H4 (cell line): ENCODE measurements around a stretch of chr9.

DNA sequence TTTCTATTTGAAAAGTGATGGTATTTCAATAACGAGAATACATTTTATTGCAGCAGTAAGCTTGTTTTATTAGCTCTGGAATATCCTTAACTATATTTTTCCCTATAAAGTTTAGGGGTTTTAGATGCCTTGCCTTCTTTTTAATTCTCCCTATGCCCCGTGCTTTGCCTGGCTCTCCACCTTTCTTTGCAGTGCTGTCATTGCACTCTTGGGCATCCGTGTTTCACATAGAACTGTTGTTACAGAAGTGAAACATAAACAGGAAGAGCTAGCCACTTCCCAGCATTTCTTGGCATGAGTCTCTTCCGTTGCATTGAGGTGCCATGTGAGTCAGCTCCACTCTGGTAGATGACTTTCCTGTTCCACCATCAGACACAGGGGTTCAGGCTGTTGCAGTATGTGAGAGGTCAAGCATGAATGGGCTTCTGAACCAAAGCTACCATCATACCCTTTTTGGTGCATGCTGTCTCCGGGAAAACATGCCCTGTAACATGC lies 73.4 kb downstream of the ANGPTL2 start:
- RAMPAGE, long total RNA = no peak

DNA sequence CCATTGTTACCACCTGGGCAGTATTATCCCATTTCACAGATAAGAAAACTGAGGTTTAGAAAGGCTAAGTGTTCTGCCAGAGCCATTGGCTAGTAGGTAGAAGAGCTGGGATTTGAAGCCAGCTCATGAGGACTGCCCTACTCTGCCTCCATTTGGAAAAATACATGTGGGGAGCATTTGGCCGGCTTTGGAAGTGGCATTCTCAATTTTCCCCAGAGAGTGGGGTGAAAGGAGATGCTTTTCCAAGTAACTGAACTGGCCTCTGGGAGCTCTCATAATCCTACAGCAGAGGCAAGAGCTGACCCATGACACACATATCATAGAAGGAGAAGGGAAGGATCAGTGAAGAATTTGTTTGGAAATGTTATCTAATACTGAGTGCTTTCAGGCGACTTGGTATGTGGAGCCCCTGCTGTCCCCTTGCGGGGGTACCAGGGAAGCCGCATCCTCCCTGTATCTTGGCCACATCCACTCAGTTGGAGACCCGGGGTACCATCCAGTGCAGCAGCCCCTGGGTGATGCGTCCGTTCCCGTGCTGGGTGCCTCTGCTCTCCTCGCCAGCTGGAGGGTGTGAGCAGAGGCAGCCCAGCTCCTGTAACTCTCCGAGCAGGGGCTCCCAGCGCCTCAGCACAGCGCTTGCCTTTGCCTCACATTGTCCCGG lies 1.1 kb downstream of the ANGPTL2 start:
- RAMPAGE, long total RNA = no peak

GRCh38 chr9:127132931-127133575 lies 10.6 kb upstream of the ANGPTL2 start:
- RAMPAGE, long total RNA = no peak

DNA sequence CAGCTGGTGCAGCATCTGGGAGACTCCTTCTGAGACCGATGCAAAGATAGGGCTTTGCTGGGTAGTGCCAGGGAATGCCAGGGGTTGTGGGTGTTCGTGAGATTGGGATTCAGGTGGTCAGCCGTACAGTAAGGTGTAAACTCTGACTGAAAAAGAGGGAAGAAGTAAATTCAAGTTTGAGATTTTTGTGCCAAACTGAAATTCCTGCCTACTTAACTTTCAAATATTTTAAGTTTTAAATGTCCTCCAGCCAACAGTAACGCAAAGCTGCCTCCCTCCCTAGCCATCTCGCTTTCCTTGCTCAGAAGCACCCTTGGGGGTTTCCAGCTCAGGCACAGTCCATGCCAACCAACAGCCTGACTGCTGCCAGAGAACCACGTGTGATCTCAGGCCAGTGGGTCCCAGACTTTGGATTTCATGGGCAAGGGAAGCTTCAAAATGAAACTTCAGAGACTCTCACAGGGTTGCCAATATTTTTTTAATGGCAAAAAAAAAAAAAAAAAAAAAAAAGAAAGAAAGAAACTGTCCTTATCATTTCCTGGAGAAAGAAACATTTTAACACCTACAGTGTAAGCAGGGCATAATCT lies 18.8 kb upstream of the ANGPTL2 start:
- RAMPAGE, long total RNA = no peak

GRCh38 chr9:127159122-127159948 lies 36.9 kb upstream of the ANGPTL2 start:
- RAMPAGE, long total RNA = no peak

DNA sequence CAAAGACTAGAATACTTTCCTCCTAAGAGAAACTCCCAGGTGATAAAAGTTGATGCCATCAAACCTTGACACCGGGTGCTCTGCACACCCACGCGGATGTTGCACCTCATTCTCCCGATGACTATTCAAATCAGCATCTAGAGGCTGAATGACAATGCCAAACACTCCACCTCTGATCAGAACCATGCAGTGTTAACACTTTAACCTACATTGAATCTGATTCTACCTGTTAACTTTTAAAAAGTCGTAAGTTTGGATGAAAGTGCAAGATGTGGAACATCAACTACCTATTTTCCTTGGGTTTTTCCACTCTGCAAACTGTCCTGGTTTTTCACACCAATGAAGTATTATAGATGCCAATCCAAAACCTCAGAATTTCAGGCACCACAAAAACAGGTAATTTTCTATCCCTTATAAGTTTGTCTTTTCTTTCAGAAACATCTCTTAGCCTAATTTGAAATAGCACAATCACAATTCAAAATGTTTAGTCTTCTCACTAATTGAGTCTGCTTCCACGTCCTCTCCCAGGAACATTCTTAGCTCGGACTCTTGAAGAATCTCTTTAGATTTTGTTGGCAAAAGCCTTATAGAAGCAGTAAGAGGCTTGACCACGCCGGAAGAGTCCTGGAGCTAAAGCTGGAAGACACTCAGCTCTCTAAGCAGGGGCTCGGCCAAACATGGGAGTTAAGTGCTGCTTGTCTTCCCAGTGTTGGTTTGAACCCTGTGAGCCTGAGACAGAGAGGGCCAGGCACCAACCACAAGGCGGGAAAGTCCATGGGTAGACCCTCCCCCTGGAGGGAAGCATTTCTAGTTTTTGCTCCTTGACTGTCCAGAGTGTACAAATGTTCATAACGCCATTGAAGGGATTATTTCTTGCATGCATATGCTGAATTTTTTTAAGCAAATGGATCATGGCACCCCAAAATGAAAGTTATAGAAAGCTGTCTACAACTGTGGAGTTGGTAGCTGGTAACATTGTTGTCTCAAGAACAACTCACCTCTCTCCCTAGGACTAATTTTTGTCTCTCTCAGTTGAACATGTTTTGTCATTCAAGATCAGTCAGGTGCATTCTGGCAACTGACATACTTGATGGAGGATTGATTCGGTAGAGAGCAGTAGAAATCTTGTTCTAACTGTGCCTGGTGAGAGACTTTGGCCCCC lies 43.7 kb upstream of the GARNL3 start:
- RAMPAGE, long total RNA = no peak

- RAMPAGE, long total RNA = no peak
These were observed 3.5 kb downstream of the RPL12 start for GRCh38 chr9:127447326-127448508.

DNA sequence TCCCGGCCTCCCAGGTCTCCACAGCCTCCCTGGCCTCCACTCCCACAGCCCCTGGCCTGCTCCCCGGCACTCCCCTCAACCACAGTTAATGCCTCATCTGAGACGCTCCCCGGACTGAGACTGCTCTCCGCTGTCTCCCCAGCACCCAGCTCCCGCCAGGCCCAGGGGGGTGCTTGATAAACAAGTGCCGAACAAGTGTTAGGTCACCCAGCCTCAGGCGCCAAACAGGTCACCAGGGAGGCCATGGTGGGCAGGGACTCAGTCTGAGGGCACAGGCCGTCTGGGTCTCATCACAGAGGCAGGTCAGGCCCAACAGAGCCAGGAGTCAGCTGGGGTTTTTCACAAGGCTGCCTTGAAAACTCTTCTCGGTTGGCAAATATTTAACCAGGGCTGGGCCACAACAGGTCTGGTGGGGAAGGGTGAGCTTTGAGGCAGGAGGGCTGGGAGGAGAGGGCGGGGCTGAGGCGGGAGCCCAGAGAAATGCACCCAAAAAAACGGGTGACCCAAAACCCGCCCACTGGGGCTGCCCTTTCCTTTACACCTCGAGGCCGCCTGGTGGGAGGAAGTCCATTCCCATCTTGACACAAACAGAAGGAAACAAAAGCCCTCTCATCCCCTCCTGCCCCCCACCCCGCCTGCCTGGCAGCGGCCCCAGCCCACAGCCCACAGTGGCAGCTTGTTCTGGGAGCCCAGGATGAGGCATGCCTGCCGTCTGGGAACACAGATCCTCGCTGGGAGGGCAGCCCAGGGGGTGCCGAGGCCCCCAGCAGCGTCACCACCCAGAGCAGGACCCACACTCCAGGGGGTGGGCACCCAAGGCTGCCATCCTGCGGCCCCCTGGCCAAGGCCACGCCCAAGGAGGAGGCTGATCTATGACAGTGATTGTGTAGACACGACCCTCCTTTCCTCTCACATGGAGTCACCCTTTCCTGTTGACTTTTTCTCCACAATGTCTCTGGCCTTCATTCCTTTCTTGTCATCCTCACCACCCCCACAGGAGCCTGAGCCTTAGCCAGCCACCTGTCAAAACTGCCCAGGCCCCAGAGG lies 23.3 kb downstream of the NIBAN2 start:
- RAMPAGE, long total RNA = no peak

DNA sequence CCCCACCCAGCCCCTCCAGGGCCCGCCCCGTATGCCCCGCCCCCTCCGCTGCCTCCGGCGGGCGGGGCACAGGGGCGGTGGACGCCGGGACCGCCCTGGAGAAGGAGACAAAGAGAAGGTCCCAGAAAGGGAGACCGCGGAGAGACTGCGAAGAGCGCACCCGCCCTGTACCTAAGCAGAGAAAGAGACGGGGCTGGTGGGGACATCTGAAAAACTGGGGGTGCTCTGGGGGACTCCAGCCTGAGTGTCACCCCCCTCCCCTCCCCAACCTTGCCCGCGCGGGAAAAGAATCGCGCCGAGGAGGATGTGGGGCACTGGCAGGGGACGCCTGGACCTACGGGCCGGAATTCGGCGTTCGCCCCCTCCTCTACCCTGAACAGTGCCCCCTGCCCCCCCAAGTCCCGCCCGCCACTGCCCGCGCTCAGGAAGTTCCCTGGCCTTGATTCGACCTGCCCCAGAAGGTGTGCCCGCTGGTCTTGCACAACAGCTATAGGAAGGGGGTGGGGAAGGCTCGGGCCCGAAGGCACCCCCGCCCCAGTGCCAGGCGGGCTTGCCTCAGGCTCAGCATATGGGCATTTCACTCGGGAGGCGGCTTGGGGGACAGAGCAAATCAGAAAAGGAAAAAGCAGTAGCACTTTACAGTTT lies 485 bp upstream of the NIBAN2 start:
- RAMPAGE, long total RNA = no peak

DNA sequence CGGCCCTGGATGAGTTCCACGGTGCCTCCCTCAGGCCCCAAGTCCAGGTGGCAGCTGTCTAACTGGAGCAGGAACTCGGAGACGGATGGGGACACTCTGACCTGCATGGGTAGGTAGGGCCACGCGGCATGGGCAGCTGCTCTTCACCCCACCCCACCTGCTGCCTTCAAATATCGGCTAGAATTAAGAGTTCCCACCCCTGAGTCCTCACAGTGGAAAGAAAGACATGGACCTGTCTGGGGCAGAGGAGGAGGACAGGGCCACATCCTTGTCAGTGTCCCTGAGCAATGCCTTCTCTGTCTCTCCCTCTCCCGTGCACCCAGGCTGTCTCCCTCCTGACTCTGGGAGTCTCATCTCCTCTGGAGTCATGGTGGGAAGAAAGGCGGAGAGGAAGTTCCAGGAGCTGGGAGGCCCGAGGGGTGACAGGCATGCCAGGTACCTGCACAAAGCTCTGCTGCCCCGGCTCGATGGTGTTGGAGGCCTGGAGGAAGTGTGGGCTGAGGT lies 15.6 kb downstream of the FPGS start:
- RAMPAGE, long total RNA = no peak

DNA sequence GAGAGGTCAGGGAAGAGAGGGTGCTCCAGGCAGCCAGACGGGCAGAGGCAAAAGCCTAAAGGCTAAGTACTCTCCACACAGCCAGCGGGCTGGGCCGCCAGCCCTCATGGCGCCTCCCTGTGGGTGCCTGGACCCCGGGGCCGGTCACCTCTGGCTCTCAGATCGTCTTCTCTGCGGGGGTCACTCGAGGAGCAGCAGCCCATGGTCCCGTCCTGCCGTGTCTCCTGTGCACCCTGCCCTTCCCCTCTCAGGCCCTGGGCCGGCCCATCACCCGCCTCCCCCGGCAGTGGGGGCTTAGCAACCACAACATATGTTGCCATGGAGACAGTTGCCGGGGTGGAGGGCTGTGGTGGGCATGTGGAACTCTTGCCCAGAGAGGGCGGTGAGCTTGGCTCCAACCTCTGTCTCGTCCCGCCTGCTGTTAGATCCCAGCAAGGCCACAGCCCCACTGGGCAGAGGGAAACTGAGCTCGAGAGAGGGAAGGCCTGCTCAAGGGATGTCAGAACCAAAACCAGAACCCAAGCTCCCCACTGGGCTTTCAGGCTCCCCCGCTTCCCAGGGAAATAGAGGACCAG lies 4.1 kb downstream of the AK1 start:
- RAMPAGE, long total RNA = no peak

- RAMPAGE, long total RNA = no peak
These were observed 483 bp downstream of the ST6GALNAC6 start for GRCh38 chr9:127898733-127899506.

- RAMPAGE, long total RNA = no peak
These were observed 15.2 kb downstream of the EEIG1 start for GRCh38 chr9:127965236-127966341.

DNA sequence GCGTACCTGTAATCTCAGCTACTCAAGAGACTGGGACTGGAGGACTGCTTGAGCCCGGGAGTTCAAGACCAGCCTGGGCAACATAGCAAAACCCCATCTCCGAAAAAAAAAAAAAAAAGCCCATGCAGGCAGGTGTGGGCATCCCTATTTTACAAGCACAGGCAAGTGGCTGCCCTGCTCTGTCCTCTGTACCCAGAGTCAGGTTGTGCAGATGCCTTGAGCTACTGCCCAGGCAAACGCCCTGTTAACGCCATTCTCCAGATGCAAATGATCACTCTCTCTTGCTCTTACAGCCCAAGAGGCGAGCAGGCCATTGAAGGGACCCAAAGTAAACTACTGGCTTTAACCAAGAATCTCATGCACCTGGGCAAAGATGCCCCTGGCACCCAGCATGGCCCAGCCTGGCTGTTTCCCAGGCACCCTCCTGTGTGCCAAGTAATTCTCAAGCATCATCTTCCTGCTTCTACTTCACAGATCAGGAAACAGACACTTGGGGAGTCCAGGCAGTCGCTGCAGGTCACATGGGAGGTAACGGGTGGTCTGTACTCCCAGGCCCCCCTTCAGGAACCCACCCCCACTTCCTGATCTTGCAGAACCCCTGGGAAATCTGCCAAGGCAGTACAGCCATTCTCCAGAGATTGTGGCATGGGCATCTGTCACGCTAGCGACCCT lies 14.3 kb downstream of the EEIG1 start:
- RAMPAGE, long total RNA = no peak

- RAMPAGE, long total RNA = no peak
These were observed 3.0 kb downstream of the EEIG1 start for GRCh38 chr9:127977450-127978613.

GRCh38 chr9:128001633-128002199 lies 20.9 kb upstream of the EEIG1 start:
- RAMPAGE, long total RNA = no peak

DNA sequence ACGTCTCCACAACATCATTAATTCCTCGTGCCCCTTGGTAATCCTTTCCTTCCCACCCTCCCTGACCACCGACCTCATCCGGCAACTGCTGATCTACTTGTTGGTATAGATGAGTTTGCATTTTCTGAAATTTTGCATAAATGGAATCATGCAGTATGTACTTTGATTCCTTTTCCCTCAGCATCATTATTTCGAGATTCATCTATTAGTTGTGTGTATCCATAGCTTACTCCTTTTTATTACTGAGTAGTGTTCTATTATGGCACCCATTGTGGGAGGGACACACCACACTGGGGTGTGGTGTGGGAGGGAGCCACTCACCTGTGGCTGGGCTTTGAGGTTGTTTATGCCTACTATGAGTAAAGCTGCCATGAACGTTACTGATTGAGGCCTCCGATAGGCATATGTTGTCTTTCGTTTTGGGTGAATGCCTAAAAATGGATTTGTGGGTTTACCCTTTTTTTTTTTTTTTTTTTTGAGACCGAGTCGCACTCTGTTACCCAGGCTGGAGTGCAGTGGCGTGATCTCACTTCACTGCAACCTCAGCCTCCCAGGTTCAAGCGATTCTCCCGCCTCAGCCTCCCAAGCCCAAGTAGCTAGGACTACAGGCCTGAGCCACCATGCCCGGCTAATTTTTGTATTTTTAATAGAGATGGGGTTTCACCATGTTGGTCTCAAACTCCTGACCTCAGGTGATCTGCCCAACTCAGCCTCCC lies 36.2 kb downstream of the NAIF1 start:
- RAMPAGE, long total RNA = no peak

GRCh38 chr9:128043385-128044110 lies 23.6 kb downstream of the NAIF1 start:
- RAMPAGE, long total RNA = no peak

DNA sequence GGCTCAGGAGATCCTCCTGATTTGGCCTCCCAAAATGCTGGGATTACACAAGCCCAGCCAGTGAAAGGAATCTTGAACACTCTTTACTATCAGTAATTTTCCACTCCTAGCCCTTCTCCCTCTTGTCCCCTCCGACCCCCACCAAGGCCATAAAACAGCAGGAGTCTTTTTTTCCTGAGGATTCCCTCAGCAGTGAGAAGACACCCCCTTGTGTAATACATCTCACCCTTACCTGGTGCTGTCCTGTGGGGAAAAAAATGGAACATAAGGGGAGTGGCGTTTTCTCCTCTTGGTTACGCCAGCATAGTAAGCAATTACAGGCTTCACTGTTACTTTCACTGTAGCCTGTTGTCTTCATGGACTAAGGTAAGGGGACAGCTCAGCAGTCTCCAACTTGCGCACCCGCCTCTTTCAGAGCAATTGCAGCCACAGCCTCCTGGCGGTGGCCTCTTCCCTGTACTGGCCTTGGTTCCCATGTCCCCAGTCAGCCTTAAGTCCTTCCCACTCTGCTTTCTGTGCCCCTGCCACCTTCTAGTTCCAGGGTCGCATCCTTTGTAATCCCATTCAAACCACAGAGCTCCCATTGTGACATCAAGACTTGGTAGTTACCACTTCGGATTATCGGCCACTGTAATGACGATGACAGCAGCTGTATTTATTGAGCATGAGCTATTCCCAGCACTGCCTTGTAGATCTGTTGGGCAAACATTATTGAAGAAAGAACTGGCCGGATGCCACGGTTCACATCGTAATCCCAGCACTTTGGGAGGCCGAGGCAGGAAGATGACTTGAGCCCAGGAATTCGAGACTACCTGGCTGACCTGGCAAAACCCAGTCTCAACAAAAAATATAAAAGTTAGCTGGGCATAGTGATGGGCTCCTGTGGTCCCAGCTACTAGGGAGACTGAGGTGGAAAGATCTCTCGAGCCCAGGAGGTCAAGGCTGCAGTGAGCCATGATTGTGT lies 9.9 kb downstream of the NAIF1 start:
- RAMPAGE, long total RNA = no peak

GRCh38 chr9:128069161-128069796 lies 1.2 kb downstream of the SLC25A25 start:
- RAMPAGE, long total RNA = no peak